Epithelial cell of alveolus of lung (primary cell): ENCODE results near the gene RAPGEF1.

GRCh38 chr9:131672257-131673015 is 67.4 kb downstream of the RAPGEF1 start:
- RAMPAGE, long total RNA = no peak
- RRBS = no CpG with 5 or more reads among the region's 7 CpGs

DNA sequence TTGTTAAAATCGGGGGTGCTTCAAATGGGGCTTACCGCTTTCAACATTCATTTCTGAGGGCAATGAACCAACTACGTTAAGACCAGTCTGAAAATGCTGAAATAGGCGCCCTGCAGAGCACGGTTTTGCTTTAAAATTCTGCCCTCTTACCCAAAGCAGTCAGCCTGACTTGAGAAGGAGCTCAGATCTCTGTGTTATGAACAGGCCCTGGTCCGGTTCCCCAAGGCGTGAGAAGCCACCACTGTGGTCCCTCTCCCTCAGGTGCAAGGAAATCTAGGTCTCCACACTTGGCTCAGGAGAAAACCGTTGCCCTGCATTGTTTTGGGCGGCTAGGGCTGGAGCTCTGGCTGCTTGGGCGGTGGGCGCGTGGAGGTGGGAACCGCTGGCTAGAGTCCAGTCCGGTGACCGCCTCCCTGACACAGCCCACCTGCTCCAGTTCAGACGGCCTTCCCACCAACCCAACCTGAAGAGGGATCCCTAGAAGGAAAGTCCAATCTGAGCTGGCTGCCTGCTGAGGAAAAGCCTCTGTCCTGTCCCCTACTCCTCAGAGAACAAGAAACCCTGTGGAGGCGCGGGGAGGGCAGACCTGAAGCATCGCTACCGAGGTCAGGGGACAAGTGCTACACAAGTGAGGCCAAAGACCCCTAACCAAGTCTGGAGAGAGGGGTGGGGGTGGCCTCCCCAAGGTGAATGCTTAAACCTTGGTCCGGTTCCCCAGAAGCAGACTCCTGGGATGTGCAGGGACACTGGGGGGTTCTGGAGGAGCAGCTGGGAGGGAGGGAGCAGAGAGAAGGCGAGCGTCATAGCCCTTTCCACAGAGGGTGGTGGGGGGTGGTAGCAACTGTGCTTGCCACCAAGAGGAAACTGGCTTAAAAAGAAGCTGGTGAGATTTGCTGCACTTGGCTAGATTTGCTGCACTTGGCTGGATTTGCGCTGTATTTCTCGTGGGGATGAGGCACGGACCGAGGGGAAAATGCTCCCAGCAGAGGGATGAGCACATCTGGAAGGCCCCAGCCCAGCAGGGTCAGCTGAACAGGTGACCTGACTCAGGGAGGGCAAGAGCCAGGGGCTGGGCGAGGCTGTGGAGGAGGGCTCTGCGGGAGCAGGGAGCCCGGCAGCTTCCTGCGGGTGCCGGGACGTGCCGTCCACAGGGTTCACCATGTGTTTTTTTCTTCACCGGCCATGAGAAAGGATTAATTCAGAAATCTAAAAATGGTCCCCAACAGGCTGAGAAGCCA is 65.2 kb downstream of the RAPGEF1 start:
- RAMPAGE, long total RNA = no peak
- RRBS = no CpG with 5 or more reads among the region's 35 CpGs

DNA sequence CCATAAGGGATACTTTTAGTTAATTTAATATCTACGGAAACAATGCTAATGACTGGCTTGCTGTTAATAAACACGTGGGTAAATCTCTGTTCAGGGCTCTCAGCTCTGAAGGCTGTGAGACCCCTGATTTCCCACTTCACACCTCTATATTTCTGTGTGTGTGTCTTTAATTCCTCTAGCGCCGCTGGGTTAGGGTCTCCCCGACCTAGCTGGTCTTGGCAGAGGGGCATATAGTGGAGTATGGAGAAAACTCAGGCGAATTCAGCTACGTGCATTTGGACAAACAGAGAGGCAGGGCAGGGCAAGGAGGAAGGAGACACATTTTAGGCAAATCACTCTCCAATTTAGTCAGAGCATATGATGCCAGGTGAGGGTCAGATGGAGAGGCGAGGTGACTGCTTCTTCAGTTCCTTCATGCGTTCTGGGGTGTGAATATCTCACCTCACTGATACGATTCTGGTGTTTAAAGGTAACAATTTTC is 54.2 kb downstream of the RAPGEF1 start:
- RAMPAGE, long total RNA = no peak
- RRBS = no CpG with 5 or more reads among the region's 10 CpGs

DNA sequence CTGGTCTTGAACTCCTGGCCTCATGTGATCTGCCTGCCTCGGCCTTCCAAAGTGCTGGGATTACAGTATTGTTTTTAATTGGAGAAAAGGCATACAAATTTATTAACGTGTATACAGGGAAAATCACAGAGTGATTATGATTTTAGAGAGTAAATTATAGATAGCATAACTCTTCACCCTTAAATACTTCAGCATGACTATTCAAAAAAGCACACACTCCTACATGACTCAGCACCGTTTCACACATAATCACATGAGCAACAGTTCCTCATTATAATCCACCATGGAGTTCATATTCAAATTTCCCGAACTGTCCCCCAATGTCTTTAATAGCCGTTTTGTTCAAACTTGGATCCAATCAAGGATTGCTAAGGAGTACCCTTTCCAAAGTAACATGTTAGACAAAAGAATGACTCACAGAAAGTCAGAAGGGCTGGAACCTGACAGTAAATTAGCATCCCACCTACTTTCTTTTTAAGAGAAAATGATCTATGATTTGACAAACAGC is 32.2 kb downstream of the RAPGEF1 start:
- RAMPAGE, long total RNA = no peak
- RRBS = no CpG with 5 or more reads among the region's 5 CpGs

DNA sequence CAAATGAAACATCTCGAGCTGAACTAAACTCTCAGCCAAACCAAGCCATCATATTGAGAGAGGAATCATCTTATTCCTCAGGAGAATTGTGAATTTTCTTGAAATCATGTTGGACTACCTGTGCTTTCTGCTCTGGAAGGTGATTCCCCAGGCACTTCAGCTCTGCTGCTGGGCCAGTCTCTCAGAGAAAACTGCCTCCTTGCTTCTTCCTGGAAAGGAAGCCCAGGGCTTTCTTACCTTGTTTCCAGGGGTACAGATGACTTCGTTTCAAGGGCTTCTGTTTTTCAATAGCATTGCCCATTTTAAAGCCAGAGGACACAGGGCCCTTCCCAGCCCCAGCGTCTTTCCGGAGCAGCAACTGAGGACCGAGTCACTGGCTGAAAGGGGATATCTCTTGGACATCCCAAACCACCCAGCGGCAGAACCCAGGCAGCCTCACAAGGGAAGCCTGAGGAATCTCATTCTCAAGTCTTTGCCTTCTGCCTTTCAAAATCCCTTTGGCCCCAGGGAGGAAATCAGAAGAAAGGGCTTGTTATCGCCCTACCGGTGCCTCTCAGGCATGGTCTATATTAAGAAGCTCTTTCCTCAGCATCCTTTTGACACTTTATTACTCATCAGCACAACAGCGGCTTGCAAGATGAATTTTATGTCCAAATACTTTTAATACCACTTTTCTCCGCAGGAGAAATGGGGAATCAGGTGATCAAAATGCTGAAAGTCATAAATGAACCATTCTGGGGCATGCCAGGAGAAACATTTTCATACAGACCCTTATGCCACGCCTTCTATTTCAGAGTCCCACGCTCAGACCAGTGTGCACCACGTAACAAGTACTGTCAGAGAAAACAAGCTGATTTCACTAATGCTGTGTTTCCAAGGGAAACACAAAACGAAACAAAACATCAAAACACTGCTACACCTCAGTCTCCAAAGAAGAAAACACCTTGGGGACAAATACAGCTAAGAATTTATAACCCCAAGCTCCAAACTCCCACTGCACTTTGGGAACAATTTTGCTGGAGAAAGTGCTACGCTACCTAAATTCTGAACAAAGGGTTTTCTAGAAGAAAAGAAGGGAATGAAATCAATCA is 30.1 kb downstream of the RAPGEF1 start:
- RAMPAGE, long total RNA = no peak
- RRBS = no CpG with 5 or more reads among the region's 15 CpGs

DNA sequence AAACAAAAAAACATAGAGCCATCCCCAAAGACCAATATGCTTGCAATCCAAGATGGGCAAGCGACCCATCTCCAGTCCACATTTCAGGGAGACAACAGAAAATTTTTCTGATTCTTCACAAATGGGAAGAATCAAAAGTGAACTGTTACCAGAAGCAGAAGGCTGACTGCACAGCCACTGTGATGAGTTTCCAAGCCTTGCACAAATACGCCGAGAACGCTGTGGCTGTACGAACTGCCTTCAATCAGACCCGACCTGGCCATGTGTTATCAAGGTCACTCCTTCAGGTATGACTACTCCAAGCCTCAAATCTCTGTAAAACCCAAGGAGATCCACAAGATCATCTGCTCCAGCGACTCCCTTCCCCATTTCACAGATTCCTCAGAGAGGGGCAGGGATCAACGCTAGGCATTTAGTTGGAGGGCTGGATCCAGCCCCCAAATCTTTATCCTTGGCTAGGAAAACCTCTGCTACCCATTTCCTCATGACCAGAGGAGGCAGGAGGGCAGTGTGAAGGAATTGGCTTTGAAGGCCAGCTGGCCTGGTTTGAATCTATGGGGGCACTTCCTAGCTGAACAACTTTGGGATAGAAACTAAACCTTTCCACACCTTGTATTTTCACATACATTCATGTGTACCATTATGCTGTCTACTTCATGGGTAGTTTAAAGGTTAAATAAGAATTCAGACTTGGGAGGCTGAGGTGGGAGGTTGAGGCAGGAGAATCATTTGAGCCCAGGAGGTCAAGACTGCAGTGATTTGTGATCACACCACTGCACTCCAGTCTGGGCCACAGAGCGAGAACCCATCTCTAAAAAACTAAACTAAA is 26.7 kb downstream of the RAPGEF1 start:
- RAMPAGE, long total RNA = no peak
- RRBS = no CpG with 5 or more reads among the region's 9 CpGs

DNA sequence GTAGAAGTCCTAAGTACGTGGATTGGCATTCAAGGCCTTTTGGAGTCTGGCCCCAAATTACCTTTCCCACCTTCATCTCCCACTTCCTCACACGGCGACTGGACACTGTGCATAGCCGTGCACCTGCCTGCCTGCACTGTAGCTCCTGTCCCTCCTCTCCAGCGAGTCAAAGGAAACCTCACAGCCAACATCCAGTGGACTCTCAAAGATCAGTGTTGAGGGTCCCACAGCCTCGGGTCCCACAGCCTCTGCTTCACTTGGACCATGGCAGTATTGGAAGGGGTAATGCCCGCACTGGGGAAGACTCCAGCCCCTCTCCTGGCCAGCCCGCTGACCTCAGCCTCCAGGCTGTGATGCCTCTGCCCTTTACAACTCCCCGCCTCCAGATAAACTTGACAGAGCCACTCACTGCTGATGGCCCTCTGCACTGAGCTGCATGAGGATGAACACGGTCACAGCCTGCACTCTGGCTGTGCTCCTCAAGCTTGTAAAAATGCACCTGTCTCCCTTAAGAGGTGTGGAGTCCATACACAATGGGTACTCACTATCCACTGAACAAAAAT is 23.0 kb downstream of the RAPGEF1 start:
- RAMPAGE, long total RNA = no peak
- RRBS = no CpG with 5 or more reads among the region's 10 CpGs

DNA sequence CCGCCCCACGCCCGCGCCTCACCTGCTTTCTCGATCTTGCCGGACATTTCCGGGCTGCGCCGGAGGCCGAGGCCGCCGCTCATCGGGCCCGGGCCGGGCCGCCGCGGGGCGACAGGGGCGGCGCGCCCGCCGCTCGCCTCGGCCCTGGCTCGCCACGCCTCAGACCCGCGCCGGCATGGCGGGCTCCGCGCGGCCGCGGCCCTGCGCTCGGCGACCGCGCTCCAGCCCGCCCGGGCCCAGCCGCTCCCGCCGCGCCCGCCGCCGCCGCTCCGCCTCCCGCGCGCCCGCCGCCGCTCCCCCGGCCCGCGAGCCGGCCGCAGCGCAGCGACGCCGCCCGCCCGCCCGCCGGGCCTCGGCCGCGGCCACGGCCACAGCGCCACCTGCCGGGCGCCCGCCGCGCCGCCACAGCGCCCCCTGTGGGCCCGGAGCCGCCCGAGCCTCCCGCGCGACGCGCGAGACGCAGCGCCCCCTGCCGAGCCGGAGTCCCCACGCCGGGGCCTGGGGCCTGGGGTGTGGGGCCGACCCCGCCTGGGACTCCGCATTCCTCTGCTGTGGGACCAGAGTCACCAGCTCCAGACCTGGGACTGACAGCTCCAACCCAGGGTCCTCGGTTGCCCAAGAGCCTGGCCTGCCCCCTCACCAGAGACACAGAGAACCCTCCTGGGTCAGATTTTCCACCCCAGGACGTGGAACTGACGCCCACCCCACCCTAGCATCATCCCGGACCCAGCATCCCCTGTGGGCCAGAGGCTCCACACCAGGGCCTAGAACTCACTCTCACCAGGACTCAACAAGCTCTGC is at the start of gene RAPGEF1:
RAPGEF1 (minus strand) TSS at position 329 of the 801 bp plus-strand sequence.
- RAMPAGE, long total RNA = no peak
- RRBS = 1% methylated on average over 85 of the region's 106 CpGs

DNA sequence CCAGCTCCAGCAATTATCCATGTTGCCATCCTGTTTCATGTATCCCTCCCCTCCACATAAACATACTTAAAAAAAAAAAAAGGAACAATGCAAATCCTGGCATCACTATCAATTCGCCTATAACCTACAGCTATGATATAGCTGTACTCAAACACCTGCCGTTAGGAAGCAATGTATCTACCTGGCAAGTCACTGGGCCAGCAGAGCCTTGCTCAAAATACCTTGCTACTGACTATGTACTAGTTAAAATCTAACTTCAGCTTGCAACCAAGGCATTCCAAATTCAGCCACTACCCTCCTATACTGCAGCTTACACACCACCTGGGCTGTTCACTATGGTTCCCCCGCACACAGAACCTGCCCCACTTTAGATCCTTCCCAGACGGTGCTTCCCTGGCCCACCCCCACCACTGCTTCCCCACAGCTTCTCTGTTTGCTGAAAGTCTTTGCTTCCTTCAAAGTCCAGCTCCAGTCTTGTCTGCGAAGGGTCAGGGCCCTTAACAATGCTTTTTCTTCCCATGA is 89.9 kb downstream of the MED27 start:
- RAMPAGE, long total RNA = no peak
- RRBS = no CpG with 5 or more reads among the region's 5 CpGs

- RAMPAGE, long total RNA = no peak
- RRBS = 1% methylated on average over 28 of the region's 52 CpGs
These were observed 1.3 kb downstream of the NTNG2 start for GRCh38 chr9:132163134-132163651.

DNA sequence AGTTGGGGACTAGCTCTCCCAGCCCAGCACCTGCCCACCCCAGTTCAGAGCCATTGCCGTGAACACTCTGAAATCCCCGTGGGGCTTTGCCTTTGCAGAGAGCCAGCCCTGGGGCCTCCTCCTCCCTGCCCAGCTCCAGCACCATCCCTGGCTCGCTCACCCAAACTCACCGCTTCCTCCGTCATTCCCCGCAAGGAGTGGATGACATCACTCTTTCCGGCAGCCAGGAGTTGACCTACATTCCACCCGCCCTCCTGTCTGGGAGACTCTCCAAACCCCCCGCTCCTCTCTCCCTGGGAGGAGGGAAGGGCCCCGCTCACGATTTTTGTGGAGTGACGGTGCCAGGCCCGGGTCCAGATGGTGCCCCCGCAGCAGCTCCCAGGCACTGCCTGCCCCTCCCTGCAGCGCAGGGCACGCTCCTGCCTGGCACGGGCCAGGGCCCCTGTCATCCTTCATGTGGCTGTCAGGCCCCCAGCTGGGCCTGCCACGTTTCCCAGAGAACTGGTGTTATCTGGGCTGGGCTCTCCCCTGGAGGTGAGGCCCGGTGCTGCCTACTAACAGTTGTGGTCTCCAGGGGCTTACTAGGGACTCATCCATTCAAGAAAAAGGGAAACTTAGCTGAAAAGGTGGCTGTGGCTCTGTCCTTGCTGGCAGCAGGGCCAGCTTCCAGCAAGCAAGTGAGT is 52.2 kb downstream of the NTNG2 start:
- RAMPAGE, long total RNA = no peak
- RRBS = no CpG with 5 or more reads among the region's 19 CpGs

GRCh38 chr9:132378247-132378994 is 23.6 kb upstream of the SETX start:
- RAMPAGE, long total RNA = no peak
- RRBS = no CpG with 5 or more reads among the region's 7 CpGs

GRCh38 chr9:132560521-132561260 is 21.7 kb upstream of the BARHL1 start:
- RAMPAGE, long total RNA = no peak
- RRBS = 70% methylated on average over 3 of the region's 17 CpGs

DNA sequence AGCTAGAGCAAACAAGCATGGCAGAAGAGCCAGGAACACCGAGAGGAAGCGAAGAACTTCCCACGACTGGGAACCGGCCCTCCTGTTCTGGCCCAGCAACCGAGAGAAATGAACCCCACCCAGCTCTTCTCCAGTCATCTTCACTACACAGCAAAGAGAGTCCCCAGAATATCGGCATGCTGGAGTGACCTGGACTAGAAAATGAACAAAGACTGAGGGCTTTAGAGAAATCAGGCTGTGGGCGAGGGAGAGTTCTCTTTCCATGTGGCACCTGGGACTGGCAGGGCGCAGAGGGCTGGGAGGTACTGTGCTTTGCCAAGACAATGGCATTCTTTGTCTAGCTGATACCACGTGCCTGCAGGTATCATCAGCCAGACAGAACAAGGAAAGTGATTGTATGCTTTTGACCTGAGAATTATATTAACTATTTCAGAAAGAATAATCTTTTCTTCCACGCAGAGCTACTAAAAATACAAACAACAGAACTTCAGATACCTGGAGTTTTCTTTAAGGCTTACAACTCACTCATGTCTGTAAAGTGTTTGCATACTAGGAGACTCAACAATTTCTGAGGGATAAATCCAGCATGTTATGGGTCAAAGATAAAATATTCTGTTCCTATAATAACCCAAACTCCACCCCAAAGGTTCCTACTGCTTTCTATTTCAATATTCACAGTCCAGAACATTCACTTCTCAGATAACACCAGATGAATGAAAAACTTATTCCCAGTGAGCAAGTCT is 30.4 kb downstream of the DDX31 start:
- RAMPAGE, long total RNA = no peak
- RRBS = no CpG with 5 or more reads among the region's 10 CpGs

- RAMPAGE, long total RNA = no peak
- RRBS = no CpG with 5 or more reads among the region's 9 CpGs
These were observed 1.9 kb downstream of the GTF3C4 start for GRCh38 chr9:132671904-132672797.

DNA sequence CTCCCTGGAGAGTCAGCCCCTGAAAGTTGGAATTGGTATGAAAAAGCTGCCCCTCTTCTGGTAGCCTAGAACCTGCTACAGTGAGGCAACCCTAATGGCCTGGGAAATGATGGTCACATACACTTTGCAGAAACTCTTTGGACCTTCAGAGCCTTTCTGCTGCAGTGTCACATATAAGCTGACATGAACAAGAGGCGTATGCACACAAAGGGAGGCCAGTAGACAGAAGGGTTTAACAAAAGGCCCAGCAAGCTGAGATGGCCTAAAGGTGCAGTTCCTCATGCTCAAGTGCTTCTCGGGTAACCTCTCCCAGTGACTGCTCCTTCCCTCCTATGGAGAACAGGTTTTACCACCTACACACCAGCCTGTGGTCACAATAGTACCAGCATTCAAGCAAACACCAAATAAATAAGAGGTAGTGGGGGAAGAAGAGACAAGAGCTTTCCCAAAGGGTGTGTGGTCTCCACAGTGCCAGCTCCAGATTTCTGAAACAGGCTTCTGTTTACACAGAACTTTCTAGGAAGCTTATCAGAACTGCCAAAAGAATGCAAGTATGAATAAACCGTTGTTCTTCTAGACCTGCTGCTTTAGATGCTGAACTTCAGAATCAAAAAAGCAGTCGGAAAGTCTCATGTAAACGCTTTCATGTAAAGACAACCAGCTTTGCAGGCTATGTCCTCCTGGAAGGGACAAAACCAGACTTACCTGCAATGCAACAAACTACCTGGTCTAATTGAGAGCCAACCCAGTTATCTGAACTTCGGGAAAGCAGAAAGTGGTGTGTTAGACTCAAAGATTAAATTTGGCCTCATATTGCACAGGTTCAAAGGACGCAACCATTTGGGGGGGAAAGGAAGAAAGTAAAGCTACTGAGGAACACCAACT is 16.6 kb downstream of the SPACA9 start:
- RAMPAGE, long total RNA = no peak
- RRBS = no CpG with 5 or more reads among the region's 7 CpGs

DNA sequence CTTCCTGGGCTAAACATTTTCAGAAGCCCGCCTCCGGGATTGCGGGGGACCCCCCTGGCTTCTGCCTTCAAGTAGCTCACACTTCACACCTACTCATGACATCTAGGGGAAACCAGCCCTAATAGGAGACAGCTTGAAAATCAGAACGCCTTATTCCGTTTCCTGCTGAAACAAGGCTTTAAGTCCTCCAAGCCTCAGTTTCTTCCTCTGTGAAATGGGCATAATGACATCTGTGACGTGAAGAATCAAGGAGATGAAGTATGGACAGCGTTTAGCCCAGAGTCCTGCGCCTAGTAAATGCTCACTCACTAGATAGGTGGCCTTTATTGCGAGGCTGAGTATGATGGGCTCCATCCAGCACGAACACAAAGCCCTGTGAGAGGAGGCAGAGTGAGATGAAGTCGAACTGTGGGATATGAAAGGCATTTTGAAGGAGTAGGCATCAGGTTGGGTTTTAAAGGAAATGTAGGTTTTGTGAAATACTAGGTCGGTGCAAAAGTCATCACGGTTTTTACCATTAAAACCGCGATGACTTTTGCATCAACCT is 881 bp upstream of the TSC1 start:
- RAMPAGE, long total RNA = no peak
- RRBS = no CpG with 5 or more reads among the region's 15 CpGs

DNA sequence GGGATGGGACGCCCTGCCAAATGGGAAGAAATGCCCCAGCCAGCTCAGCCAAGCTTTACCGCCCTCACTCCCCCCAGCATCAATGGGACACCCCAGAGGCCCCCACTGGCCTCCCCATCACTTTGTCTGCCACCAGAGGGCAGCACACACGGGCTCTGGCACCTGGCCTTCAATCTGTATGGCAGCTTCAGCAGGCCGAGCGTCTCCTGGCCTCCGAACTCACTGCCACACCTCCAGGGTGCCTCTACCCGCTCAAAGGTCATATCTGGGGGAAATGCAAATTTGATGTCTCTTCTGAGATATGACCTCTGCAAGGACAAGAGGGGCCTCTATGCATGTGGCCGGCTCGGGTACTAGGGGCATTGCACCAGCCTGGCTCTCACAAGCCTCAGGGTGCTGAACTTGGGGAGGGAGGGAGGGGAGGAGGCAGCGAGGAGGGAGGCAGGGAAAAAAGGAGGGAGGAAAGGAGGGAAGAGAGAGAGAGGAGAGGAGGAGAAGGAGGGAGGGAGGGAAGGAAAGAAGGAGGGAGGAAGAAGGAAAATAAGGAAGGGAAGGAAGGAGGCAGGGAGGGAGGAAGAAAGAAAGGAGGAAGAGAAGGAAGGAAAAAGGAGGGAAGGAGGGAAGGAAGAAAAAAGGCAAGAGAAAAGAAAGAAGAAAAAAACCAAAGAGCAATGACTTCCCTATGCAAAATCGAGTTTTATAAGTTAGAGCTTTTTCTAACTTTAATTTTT is 635 bp upstream of the GFI1B start:
- RAMPAGE, long total RNA = no peak
- RRBS = no CpG with 5 or more reads among the region's 11 CpGs

- RAMPAGE, long total RNA = no peak
- RRBS = 89% methylated on average over 2 of the region's 31 CpGs
These were observed 6.9 kb upstream of the CEL start for GRCh38 chr9:133054586-133055512.

- RAMPAGE, long total RNA = no peak
- RRBS = no CpG with 5 or more reads among the region's 8 CpGs
These were observed 4.8 kb upstream of the CEL start for GRCh38 chr9:133056982-133057395.